Psoas muscle (tissue), 2 donors: ENCODE results near the genes ZBTB8B, S100PBP and HMGB4.

- PRO-cap, 2 experiments = no peak in any of the 2 experiments
Observed at GRCh38 chr1:32333460-32333696, 2.7 kb downstream of the MARCKSL1 start.

- PRO-cap, 2 experiments = no peak in any of the 2 experiments
Observed at GRCh38 chr1:32352744-32353664, 9.3 kb downstream of the FAM229A start.

- PRO-cap, 2 experiments = no peak in any of the 2 experiments
Observed at GRCh38 chr1:32361395-32361808, 883 bp downstream of the FAM229A start.

DNA sequence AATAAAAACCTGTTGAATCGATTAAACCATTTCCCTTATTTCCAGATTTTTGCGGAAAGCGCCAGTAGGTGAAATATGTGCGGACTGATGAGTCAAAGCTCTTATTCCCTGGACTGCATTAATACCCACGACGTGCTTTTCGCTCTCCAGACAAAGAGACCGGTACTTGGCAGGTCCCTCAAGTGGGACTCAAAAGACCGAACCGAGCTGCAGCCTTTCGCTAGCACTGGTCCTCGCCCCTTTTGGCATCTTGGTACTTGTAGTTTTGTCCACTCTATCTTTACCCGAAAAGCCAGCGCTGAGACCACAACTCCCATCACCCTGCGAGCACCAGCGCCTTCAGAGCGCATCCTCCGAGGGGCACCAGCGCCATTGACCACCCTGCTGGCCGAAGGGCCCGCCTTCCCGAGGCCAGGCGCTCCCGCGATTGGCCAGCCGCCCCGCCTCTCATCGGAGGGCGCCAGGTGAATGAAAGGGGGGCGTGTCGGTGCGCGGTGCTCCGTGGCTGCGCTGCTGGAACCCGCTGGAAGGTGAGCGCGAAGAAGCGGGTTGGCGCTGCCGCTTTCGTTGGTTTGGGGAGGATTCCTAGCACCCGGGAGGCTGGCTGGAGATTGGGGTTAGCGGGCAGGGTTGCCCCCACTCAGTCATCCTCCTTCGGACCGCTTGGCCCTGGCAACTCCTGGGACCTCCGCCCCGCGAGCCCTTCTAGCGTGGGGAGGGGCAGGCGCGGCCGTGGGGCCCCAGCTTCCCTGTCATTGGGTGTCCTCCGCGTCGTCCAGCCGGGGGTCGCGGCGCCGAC is at the start of gene ZBTB8B:
ZBTB8B (plus strand) TSS at position 497 of the 799 bp plus-strand sequence.
- PRO-cap, 2 experiments = no peak in any of the 2 experiments

- PRO-cap, 2 experiments = no peak in any of the 2 experiments
Observed at GRCh38 chr1:32733526-32734294, 7.9 kb upstream of the KIAA1522 start.

DNA sequence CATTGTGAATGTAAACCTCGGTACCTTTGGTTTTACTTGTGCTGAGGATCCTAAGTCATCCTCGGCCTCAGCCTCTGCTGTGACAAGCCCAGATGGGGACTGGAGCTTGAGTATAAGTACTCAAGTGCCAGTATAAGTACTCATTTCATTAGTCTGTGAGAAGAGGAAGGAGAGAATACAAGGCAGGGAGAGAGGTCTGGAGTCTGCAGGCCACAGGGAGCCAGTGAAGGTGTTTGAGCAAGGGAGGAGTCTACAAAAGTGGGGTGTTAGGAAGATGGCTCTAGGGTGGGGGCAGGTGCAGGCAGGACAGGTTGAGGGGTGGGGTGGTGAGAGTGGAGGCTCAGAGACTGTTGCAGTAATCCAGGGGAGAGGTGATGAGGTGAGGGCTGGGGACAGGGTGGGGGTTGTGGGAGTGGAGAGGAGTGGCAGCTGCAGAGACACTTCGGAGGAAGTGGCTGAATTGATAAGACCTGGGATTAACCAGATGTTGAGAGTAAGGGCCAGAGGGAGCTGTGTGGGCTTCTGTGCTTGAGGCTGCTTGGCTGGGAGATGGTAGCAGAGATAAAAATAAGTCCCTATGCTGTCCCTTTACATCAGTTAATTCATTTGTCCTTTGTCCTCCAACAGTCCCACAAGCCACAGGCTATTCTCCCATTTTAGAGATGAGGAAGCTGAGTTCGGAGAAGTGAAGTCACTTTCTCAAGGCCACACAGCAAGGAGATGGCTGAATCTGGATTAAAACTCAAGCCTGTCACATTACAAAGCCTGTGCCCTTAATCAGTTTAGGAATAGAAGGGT is 15.6 kb downstream of the KIAA1522 start:
- PRO-cap, 2 experiments = no peak in any of the 2 experiments

DNA sequence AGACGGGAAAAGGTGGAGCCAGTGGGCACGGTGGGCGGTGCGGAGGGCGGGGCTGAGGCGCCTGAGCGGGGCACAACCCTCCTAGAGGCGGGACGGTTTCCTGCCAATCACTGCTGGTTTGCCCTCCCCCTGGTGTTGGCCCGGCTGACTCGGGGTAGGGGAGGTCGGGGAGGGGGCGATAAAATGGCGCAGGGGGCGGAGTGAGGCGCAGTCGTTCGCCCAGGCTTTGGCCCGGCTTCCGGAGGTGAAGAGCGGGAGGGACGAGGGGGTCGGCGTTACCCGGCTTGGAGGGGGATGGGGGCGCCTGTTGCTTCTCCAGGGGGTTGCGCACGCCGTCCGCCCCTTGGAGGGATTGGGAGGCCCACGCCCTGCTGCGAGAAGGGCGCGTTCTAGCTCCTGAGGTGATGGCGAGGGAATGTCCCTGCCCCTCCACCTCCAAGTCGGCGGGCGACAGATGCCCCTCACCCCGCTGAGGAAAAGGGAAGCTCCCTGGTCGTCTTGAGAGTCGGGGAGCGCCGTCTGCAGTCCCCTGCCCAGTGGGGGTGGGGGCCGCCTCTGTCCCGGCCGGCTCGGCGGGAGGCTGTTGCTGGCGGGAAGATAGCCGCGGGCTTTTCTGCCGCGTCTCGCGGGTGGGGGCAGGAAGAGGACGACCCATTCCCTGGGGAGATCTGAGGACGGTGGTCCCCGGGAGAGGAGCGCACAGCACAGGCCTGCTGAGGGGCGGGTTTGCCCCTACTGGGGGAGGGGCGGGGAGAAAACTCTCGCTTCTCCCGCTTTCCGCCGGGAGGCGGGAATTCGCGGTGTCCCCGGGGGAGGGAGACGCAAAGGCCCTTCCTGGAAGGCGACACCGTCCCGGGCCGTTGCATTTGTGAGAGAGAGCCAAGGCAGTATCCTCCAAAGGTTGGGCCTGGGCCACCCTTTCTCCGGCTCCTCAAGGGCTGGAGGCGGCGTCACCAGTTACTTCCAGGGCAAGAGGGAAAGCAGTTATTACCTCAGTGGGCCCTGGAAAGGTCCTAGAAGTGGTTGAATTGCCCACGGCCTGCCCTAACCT is at the start of gene S100PBP:
S100PBP (plus strand) TSS at position 208 of the 1,051 bp plus-strand sequence.
- PRO-cap, 2 experiments = peak in 2 of 2 experiments; most common plus-strand start position 181 of the sequence (in 2); most common minus-strand start position 737 of the sequence (in 1)

- PRO-cap, 2 experiments = no peak in any of the 2 experiments
Observed at GRCh38 chr1:32924670-32925271, 23.6 kb upstream of the TMEM54 start.

- PRO-cap, 2 experiments = no peak in any of the 2 experiments
Observed at GRCh38 chr1:33039893-33040303, 3.2 kb upstream of the AK2 start.

GRCh38 chr1:33258652-33259205 is 2.4 kb downstream of the ZNF362 start:
- PRO-cap, 2 experiments = no peak in any of the 2 experiments

DNA sequence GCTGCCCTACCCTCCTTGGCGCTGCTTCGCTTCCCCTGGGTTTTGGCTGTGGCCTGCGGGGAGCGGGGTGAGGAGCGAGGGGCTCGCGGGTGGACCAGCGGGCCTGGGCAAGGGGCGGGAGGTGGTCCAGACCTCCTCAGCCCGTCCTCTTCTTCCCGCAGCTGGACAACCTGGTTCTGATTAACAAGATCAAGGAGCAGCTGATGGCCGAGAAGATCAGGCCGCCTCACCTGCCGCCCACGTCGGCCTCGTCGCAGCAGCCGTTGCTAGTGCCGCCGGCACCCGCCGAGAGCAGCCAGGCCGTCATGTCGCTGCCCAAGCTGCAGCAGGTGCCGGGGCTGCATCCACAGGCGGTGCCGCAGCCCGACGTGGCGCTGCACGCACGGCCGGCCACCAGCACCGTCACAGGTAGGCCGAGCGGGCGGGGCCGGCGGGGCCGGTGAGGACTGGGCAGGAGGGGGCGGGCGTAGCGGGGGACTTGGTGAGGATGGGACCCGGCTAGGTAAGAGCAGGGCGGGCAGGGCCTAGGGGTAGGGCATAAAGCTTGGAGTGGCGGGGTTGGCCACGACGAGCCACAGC is 20.0 kb downstream of the ZNF362 start:
- PRO-cap, 2 experiments = no peak in any of the 2 experiments

DNA sequence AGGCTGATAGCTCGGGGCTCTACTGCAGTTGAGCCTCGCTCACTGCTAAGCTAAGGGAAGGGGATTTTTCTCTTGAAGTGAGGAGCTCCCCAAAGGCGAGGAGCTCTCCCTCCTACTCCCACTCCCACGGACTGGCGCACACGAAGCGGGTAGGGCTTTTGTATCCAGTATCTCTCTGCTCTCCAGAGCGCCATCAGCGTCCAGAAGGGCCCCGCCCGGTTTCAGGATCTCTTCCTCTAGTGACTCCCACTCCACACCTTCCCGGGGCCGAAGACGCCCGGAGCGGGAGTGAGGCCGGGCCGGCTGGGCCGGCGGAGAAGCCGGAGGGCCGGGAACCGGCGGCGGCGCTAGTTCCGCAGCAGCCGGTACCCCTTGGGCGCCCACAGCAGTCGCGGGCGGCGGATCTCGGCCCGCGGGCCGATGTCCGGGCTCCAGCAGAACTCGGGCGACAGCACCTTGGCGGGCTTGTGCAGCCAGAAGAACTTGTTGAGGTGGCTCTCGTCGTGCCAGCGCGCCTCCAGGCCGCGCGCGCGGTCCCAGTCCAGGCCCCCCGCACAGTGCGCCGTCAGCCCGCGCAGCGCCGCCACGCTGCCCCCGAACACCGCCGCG is 14.4 kb downstream of the A3GALT2 start:
- PRO-cap, 2 experiments = no peak in any of the 2 experiments

DNA sequence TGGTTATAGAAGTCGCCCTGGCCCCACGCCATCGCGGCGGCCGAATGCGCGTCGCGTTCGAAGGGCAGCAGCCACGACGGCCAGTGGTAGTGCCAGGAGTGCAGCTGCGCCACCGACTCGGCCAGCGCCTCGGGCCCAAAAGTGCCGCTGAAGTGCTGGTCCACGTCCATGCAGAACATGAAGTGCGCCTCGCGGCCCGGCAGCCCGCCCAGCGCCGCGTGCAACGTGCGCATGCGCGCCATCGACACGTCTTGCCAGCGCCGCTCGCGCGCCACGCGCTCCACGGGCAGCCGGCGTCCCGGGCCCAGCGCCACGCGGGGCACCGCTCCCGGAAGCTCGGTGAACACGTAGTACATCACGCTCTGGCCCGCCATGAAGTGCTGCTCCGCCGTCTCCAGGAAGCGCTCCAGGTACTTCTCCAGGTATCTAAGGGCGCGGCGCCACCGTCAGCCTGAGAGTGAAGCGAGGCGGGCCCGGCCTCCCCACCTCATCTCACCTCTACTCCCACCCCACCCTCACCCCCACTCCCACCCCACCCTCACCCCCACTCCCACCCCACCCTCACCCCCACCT is 13.8 kb downstream of the A3GALT2 start:
- PRO-cap, 2 experiments = no peak in any of the 2 experiments

- PRO-cap, 2 experiments = no peak in any of the 2 experiments
Observed at GRCh38 chr1:33379661-33380439, 51.0 kb downstream of the PHC2 start.

DNA sequence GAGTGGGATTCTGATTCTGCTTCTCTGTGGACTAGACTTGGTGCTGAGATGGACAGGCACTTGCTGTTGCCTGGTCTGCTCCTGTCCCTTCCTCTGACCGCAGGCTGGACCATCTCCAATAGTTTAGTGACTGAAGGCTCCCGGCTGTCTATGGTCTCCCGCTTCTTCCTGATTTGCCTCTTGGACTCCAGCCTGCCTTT is 6.3 kb upstream of the ZSCAN20 start:
- PRO-cap, 2 experiments = no peak in any of the 2 experiments

- PRO-cap, 2 experiments = no peak in any of the 2 experiments
Observed at GRCh38 chr1:33605986-33606847, 133.8 kb downstream of the ZSCAN20 start.

GRCh38 chr1:33863893-33864336 is at the start of gene HMGB4:
Gene HMGB4, plus strand, starts transcription at chr1:33864079.
- PRO-cap, 2 experiments = no peak in any of the 2 experiments

GRCh38 chr1:34427321-34427782 is 250.6 kb downstream of the C1orf94 start:
- PRO-cap, 2 experiments = no peak in any of the 2 experiments

- PRO-cap, 2 experiments = no peak in any of the 2 experiments
Observed at GRCh38 chr1:34682541-34682846, 72.4 kb upstream of the GJB5 start.

- PRO-cap, 2 experiments = no peak in any of the 2 experiments
Observed at GRCh38 chr1:35350719-35351342, 82.3 kb downstream of the ZMYM4 start.